Type B pancreatic cell (in vitro differentiated cells): ENCODE results near the genes CEMIP, TMC3 and GOLGA6L10.

GRCh38 chr15:80093462-80094453 is 34.3 kb downstream of the ZFAND6 start:
- PRO-cap = no peak

DNA sequence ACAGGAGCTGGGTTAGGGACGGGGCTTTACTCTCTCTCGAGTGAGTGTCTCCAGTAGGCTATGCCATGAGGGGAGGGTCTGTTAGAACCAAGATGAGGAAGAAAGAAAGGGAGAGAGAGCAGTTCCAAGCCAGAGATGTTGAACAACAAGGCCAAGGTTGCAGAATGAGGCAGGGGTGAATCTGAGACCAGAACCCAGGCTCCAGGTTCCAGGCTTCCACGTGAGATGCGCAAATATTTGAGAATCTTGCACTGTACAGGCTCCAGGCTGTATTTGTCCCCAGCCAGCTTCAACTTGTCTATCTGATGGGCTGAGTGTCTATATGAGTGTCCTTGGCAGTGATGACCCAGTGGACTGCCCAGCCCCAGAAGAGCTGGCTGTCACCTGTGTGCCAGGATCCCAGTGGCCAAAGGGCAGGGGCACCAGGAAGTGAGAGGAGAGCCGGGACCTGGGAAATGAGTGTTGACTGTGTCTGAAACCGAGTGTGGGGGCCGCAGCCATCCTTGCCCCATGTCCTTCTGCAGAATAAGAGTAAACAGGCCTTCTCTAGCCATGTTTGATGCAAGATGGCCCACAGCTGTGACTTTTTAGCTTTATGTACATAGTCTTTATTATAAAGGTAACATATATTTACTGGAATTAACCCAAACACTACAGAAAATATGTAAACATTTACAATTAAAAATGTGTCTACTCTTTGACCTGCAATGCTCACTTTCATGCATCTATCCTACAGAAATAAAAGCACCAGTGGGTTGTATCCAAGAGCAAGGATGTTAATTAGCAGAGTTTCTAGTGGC is 10.4 kb downstream of the FAH start:
- PRO-cap = no peak

DNA sequence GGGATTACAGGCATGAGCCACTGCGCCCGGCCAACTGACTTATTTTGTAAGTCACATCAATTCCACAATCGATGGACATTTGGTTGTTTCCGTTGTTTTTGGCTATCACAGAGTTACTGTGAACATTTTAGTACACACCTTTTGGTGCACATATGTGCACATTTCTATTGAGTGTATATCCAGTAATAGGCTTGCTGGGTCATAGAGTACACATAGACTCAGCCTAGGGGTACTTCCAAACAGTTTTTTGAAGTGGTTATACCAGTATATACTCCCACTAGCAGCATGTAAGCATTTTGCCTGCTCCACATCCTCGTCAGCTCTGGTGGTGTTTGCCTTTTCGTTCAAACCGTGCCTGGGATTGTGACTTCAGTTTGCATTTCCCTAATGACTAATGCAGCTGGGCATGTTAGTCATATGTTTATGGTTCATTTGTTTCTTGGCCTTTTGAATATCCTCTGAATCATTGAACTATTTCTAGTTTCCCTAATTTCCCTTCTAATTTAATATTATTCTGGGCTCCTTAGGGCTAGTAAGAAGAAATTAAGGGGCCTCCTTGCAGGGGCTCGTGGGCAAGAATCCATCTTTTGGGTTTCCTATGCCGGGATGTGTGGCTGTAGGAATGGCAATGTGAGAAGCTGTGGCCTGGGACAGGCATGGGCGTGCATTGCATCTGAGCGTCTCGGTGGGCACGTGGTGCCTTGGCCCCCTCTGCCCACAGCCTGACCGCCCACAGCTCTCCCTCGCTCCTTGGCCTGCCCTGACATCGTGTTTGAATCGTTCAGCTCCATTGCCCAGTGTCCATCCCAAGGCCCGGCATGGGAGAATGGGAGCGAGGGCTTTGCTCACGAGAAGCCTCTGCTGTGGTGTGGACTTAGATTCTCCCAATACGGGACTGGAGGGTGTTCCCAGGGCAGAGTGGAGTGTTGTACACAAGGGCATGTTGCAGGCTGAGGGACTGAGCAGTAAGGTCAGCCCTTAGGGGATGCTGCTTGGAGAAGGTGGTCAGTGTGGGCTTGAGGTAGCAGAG is 26.4 kb downstream of the FAH start:
- PRO-cap = no peak

DNA sequence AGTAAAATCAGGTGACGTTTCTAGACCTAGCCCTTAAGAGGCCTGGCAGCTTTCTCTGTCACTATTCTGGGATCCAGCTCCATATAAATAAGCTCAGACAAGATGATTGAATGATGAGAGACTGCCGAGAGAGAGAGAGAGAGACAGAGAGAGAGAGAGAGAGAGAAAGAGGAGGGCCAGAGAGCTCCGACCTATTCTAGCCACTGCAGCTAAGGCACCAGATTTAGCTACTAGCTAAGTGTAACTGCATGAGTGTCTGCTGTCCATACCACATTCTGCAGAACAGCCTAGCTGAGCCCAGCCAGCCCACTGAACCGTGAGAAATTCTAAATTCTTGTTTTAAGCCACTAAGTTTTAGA is 36.1 kb upstream of the CTXND1 start:
- PRO-cap = no peak

DNA sequence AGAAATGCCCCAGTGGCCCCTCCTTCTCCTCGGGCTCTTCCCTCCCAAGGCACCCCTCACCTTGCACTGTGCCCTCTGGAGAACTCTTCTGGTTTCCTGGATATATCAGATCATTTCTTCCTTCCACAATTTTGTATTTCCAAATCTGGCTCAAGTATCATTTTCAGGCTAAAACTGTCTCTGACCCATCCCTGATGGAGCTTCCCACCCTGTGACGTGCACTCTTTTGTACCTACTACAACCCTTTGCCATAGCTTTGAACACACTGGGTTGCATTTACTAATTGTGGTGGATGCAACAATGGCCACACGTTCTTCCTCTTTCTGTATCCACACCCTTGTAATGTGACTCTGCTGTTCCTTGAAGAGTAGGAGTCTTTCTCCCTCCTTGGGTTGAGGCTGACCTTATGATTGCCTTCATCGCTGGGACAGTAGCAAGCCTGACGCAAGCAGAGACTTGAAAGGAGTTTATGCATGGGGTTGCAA is 60.9 kb upstream of the ARNT2 start:
- PRO-cap = no peak

DNA sequence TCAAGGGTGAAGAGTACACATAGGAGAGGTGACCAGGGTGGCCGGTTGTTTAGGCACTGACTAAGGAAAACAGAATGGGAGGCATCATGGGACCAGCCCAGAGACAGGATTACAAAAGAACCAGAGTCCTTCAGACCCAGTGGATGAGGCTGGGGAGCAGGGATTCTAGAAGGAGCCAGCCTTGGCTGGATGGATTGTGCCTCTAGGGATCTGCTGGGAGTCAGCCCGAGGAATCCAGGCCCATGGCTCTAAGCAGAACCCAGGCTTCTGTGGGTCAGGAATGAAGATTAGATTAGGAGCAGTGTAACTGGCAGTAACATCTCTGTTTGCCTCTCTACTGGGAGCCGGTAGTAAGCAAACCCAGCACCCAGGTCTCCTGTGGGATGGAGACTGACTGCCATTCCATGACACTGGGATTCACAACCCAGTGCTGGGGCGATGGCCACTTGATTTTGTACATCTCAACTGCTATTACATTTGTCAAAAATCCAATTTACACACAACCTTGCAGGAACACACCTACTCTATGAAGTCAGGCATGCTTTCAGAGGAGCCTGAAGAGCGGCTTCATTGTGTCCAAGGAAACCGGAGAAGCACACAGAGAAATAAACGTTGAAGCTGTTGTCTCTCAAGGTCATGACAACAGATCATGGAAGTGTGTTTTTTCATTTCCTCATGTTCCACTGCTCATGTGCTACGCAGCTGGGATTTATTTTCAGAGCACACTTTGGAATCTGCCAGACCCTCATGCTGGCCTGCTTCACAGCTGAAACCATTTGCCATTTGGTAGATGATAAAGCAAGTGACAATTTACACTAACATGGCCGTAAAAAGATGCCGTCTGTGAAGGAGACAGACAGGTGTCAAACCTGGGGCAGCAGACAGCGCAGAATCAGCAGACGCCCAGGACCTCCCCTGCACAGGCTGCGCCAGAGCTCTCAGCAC is 98.9 kb downstream of the ARNT2 start:
- PRO-cap = no peak

GRCh38 chr15:80674185-80674700 is 20.9 kb upstream of the ABHD17C start:
- PRO-cap = no peak

DNA sequence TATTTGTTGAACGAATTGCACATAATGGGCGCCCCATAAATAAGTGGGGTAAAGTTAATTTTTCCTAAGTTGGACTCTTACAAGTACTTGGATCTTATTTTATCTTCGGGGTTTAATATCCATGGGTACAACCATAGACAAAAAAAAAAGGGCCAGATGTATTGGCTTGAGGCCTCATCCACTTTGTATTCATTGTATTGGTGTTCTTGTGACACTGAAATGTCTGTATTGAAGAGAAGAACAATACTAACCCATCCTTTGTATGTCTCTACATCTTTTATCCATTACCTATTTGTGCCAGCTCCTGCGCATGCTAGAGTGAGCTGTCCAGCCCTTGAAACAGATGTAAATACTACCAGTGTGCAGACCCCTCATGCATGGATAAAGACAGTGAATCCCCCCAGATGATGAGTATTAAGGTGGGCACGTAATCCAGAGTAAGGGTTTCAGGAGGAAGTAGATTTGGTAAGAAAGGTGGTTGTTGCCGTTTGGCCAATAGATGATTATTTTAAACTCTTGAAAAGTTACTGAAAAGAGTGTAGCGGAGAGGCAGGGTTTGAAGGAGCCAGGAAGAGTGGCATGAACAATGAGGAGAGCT is 4.3 kb downstream of the ABHD17C start:
- PRO-cap = no peak

DNA sequence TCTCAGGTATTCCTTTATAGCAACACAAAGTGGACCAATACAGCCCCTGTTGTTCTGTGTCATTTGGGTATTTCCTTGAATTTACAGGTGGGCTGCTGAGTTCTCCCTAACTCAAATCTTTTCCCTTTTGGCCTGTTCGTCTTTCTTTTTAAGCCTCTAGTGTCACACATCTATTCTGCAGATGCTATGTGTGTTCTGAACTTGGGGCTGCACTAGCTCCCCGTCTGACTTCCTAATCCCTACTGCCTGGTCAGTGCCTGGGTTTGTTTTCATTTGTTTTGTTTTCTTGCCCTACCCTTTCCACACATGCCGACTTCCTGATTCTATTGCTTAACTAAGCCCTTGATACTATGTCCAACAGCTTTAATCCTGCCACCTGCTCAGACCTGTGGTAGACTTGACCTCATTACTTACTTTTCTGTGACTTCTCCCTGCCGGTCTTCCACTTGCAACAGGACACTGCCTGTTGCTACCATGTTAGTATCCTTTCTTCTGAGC is 39.4 kb upstream of the CEMIP start:
- PRO-cap = no peak

DNA sequence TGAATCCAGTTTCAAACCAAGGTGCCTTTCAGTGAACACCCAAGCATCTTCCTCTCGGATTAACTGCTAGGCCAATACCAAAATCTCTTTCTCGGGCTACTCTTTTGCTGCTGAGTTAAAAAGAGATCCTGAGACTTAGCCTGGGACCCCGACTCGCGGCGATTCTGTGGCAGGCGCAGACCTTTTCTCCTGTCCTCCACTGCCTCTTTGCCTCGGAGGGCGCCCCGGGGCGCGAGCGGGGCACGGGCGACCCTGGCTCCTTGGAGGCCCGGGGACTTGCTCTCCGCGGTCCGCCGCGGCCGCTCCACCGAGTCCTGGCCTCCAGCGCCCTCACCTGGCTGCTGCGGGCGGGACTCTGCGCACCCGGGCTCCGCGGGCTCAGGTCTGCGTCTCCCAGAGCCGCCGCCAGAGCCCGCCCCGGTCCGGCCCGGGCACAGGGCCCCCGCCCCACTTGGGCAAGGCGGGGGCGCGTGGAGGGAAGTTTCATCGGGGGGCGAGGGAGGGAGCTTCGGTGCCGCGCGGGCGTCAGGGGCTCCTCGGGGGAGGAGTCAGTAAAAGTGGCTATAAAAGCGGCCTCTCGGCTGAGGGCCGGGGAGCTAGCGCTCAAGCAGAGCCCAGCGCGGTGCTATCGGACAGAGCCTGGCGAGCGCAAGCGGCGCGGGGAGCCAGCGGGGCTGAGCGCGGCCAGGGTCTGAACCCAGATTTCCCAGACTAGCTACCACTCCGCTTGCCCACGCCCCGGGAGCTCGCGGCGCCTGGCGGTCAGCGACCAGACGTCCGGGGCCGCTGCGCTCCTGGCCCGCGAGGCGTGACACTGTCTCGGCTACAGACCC is at the start of gene CEMIP:
Gene CEMIP, plus strand, starts transcription at position 593 of the 833 bp plus-strand sequence.
- PRO-cap = unidirectional peak, plus-strand start at position 592 of the sequence

DNA sequence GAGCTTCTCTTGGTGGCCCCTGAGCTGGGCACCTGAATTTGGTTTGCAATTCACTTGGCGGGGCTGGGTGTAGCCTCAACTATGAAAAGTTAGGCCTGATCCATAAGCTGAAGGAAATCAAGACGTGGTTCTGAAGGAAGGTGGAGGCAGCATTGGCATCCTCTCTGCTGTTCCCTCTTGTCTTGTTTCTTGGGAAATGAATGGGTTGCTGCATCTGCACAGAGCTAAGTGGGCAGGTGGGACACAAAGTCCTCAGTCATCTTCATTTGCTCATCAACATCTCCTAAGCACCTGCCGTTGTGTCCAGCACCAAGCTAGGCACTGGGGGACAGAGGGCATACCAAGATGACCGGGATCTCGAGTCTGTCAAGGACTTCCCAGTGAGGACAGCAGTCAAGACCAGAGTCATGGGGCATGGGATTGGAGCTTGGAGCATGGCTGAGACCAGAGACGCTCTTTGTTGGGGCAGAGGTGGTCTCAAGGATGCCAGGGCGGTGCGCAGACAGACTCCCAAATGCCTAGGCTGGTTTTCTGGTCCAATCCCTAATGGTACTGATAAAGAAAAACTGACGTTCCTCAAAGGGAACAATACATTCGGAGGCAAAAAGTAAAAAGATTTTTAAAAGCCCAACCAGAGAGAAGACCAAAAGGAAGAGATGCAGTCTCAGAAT is 67.1 kb downstream of the MESD start:
- PRO-cap = no peak

DNA sequence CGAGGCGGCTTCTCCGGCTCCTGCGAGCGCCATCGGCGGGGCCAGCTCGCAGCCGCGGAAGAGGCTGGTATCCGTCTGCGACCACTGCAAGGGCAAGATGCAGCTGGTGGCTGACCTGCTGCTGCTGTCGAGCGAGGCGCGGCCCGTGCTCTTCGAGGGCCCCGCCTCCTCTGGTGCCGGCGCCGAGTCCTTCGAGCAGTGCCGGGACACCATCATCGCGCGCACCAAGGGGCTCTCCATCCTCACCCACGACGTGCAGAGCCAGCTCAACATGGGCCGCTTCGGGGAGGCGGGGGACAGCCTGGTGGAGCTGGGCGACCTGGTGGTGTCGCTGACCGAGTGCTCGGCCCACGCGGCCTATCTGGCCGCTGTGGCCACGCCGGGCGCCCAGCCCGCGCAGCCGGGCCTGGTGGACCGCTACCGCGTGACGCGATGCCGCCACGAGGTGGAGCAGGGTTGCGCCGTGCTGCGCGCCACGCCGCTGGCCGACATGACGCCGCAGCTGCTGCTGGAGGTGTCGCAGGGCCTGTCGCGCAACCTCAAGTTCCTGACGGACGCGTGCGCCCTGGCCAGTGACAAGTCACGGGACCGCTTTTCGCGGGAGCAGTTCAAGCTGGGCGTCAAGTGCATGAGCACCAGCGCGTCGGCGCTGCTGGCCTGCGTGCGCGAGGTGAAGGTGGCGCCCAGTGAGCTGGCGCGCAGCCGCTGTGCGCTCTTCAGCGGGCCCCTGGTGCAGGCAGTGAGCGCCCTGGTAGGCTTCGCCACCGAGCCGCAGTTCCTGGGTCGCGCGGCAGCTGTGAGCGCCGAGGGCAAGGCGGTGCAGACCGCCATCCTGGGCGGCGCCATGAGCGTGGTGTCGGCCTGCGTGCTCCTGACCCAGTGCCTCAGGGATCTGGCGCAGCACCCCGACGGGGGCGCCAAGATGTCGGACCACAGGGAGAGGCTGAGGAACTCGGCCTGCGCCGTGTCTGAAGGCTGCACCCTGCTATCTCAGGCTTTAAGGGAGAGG is 1.9 kb downstream of the TLNRD1 start:
- PRO-cap = no peak

- PRO-cap = no peak
Measured at GRCh38 chr15:81157206-81157962, 23.3 kb downstream of the CFAP161 start.

- PRO-cap = no peak
Measured at GRCh38 chr15:81176177-81176990, 20.3 kb upstream of the IL16 start.

GRCh38 chr15:81224774-81225804 is 28.4 kb downstream of the IL16 start:
- PRO-cap = no peak

- PRO-cap = no peak
Measured at GRCh38 chr15:81297279-81297610, 26.7 kb downstream of the STARD5 start.

DNA sequence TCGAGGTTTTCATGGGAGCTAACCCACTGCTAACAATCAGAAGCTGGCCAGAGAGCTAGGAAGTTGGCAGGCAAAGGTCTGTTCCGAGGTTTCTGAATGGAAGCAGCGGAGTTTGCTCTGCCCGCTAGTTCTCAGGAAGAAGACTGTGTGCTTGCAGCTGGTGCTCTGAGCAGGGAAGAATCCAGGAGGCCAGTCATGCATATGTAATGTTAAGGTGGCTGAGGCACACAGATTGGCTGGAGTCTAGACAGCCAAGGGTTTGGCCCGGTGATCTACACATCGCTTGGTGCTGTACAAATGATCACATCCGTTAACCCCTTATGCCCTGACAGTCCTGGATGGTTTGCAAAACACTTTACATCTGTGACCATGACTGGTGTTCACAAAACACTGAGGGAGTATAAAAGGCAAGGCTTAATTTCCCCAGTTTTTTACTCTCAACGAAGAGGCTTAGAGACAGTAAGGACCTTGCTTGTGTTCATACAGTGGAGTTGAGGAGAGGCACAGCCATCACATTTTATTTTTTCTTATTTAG is at the start of gene TMC3:
Gene TMC3, minus strand, starts transcription at position 149 of the 535 bp plus-strand sequence.
- PRO-cap = no peak

DNA sequence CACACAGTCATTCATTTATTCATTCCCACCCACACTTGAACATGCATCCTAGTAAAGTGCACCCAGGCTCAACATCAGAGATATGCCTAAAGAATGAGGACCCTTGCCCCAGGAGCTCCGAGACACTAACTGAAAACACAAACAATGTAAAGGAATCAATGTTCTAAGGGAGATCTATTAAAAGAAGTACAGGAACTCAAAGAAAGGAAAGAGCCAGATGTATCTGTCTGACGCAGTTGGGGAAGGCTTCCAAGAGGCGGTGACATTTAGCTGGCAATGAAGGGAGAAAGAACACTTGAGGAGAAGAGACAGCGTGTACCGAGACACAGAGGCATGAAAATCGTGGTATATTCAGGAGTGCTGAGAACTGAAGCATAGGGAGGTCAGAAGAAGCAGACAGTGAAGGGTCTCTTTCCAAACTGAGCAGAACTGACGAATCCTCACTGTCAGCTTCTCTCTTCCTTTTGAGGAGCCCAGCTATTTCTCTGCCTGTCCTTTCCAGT is 66.7 kb downstream of the EFL1 start:
- PRO-cap = no peak

- PRO-cap = no peak
Measured at GRCh38 chr15:82349361-82349816, at the start of gene GOLGA6L10. TSS of gene GOLGA6L10 (minus strand) at chr15:82349475.

- PRO-cap = no peak
Measured at GRCh38 chr15:82475359-82476080, 45.9 kb downstream of the GOLGA6L9 start.